Parotid gland (tissue), 1 donor: ENCODE measurements around the gene TNFRSF9.

DNA sequence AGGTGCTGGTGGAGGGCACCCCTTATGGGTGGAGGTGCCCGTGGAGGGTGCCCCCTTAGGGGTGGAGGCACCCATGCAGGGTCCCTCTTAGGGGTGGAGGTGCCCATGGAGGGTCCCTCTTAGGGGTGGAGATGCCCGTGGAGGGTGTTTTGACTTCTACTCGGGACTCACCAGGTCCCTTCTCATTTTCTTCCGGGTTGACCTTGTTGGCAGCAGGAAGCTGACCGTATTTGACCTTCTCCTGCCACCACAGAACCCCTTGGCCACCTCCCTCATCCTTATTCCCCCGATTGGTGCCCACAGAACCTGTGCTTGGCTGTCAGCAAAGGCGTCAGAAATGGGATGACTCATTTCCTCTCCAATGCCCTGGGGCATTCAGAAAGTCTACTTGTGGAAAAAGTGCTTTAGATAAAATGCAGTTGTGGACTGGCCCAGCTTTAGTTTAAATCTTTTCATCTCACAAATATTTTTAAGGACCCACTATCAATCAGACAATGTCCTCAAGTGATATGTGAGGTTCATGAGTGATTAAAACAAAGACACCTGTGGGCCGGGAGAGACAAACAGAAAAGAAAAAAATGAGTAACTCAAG lies 221.8 kb upstream of the VAMP3 start:
- PRO-cap = no peak

DNA sequence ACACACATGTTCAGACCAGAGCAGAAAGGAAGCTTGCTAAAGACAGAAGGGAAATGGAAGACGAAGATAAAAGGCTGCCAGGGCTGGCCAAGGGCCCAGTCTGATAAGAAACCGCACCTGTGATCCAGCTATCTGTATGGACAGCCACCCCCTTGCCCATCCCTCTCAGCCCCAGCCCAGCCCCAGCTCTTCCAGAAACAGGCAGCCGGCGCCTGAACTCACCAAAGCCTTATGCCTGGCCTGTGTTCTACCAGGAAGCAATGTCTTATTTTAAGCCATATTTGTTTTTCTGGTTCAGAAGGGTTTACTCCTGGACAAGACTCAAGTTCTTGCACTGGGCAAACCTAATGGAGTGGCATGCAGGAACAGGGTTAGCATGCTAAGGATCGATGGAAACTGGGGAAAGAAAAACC lies 198.3 kb upstream of the VAMP3 start:
- PRO-cap = no peak

DNA sequence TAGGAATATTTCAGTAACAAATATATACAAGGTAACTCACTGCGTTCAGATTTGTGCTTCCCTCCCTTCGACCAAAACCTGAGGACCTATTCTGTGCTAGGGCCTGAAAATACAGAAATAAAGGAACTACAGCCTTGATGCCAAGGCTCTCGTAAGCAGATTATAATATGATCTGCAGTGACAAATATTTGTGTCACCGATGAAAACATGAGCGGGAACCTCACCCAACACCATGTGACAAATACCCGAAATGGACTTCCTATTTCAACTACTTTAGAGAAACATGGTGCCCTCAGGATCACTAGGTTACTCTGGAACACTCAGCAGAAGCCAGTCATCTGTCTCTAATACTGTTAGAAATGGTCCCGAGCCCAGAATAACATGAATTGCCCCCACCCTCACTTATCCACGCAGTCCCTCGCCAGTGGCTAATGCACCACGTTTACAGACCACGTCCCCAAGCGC lies 481 bp upstream of the VAMP3 start:
- PRO-cap = no peak

DNA sequence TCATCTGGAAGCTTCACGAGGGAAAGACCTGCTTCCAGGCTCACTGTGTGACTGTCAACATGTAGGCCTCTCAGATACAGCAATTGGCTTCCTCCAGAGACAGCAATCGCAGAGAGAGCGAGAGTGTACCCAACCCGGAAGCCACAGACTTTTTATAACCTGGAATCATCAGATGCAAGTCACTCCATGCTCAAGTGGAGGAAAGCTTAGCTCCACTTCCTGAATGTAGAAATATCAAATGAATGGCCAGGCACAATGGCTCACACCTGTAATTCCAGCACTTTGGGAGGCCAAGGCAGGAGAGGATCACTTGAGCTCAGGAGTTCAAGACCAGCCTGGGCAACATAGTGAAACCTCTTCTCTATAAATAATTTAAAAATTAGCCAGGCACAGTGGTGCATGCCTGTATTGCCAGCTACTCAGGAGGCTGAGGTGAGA lies 40.7 kb downstream of the TNFRSF9 start:
- PRO-cap = no peak

DNA sequence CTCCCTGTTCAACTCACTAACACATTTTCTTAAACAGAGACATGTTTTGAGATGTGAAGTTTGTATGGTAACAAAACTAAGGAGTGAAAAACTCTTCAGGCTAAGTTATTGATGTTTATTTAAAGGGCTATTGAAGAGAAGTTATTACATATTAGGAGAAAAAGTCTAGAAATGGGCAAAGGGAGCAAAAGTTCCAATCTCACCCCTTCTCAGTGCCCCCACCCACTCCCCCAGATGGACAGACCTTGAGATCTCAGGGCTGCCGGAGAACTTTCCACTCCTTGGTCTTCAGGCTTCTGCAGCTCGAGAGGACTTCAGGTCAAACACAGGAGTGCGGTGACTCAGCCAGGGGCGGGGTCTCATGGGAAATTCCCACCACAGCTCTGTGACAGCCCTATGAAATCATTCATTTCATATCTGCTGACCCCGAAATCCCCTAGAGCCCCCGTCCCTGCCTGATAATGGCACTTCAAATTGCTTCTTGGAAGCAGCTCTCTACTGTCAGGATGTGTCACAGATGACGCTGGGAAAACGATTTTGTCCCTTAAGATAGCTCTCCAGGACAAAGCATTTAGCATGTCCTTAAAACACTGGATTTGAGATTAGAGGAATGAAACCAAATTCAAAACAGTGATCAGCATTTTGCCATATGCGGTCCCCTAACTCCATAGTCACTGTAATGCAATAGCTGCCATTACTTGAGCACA lies at the start of gene TNFRSF9:
Gene TNFRSF9, minus strand, starts transcription at position 300 of the 707 bp plus-strand sequence.
- PRO-cap = no peak

- PRO-cap = no peak
Measured at GRCh38 chr1:8015731-8016278, 10.3 kb downstream of the ERRFI1 start.

DNA sequence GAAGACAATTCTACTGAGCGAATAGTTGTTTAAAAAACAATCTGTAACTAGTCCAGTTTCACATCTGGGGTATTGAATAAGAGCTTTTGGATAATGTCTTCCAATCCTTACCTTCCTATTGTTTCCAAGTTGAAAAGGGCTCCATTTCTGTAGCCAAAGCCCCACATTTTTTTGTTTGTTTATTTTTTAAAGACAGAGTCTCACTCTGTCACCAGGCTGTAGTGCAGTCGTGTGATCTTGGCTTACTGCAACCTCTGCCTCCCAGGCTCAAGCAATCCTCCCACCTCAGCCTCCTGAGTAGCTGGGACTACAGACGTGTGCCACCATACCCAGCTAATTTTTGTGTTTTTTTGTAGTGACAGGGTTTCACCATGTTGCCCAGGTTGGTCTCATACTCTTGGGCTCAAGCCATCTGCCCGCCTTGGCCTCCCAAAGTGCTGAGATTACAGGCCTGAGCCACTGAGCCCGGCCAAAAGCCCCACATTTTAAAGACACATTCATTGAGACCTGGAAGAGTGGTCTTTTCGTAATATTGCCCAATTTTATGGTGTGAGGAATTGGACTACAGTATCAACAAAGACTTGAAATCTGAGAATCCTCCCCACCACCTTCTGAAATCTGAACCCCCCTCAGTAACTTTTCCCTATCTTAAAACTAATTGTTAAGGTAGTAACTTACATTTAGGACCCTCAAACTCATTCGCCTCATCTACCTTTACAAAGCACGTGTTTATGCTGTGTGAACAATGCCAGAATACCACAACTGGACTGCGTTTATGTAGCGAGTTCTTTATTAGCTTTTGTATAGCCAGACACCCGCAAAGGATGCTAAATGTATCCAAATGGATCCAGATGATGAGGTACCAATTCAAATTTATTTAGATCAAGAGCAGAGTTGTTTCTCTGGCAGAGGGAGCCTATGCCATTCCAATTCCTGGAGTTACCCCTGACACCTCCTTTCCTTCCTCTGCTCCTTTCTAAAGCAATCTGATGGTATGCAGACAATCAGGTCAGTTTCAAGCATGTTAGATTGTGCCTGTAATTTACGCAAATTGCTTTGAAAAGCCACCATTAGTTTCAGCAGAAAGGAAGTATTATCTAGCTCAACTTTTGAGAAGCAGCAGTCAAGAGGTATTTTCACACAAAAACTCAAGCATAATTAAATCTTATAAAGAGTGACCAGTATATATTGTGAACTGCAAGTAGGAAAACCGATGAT lies 2.6 kb downstream of the ERRFI1 start:
- PRO-cap = no peak

GRCh38 chr1:8076937-8077748 lies 51.0 kb upstream of the ERRFI1 start:
- PRO-cap = no peak

DNA sequence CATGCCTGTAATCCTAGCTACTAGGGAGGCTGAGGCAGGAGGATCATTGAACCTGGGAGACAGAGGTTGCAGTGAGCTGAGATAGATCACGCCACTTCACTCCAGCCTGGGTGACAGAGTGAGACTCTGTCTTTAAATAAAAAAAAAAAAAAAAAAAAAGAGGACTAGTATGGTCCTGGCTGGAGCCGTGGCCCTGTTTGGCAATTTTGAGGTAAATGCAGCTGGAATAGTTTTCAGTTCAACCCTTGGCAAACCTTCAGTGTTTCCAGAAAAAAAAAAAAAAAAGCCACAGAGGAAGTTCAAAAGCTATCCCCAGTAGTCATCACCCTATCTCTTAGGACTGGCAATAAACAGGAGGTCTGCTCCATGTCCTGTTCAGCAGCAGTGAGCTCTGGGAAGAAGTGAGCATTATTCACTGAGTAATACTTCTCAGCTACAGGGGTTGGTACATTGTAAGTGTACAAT lies 56.8 kb upstream of the ERRFI1 start:
- PRO-cap = no peak

GRCh38 chr1:8113658-8114339 lies 87.7 kb upstream of the ERRFI1 start:
- PRO-cap = no peak

GRCh38 chr1:8127601-8127813 lies 101.4 kb upstream of the ERRFI1 start:
- PRO-cap = no peak

GRCh38 chr1:8216672-8217939 lies 100.8 kb upstream of the SLC45A1 start:
- PRO-cap = unidirectional peak, plus-strand start at chr1:8217311

DNA sequence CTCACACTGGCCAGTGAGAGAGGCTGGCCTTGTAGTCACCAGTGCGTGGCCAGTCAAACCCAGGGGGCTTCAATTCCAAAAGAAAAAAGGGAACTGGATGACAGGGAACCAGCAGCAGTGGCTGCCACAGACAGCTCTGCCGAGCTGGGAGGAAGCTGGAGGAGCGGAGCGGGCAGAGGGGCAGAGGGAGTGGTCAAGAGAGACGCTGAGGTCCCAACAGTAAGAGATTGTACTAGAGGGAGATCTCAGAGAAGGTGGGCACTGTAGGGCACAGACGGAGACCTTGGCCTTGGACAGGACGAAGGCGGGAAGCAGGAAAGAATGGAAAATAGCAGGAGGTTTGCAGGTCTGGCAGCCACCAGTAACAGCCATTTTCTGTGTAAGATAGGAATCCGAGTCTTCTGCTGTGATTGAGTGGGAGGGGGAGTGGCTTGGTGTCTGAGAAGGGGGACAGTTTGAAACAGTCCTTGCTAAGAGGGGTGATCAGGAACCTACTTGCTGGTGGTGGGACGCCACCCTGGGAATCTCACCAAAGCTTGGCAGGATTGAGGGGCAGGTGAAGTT lies 35.7 kb upstream of the SLC45A1 start:
- PRO-cap = no peak

- PRO-cap = no peak
Measured at GRCh38 chr1:8283032-8283591, 34.8 kb upstream of the SLC45A1 start.

DNA sequence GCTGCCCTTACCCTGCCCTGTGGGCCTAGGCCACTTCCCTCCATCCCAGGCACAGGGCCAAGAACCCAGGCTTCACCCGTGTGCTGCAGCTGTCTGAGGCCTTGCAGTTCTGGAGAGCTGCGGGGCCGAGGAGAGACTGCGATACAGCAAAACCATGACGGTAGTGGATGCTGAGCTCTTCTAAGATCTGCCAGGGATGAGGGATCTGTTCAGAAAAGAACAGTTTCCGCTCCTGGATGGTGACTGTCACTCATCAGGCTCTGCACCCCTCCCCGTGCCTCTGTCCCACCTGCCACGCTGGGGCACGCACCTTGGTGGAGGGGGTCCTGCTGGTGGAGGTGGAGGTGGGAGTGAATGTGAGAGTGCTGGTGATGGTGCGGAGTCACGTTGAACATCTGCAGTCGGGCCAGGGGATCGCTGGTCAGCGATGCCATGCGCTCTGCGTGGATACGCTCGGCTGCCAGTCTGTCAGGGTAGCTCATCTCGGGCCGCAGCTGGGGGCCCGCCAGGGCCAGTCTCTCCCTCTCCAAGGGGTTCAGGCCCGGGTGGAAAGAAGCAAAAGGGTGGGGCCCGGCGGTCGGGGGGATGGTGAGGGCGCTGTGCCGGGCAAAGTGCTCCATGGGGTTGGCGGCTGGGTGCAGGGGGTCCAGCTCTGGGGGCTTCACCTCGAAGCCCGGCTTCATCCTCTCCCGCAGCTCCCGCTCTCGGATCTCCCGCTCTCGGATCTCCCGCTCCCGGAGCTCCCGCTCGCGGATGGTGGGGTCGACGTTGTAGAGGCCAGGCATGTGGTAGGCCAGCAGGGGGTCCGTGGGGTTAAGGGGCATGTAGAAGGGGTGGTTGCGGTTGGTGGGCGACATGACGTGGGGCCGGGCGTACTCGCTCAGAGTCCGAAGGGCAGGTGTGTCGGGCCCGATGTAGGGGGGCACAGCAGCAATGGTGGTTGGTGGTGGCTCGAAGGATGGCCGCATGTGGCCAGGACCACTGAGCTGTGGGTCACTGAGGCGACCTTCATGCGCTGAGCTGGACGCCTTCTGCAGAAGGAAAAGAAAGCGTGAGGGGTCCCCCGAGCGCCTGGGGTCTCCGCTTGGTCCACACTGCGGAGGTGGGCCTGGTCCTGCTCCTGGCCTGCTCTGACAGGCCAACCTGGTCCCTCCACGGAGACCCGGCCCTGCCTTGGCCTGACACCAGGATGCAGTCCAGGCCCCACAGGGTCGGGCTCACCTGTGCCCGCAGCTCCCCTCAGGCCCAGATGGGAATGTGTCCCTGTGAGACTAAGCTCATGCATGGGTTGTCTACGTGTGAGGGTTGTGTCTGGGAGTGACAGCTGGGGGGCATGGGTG lies 40.4 kb downstream of the SLC45A1 start:
- PRO-cap = no peak

DNA sequence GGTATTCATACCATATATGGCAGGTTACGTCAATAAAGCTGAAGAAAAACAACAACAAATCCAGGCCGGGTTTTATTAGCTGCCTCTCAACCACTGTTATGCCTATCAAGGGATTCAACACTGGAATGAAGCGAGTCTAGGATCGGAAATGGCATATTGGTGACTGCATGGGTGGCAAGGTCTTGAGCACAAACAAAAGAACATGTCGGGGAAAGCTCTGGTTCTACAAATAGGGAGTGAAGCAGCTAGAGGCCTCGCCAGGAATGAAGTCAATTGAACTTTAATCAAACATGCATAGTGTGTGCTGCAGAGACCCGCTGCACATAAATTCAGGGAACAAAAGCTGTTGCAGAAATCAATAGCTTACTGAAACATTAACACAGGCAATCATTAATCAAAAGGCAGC lies 52.6 kb downstream of the SLC45A1 start:
- PRO-cap = no peak

GRCh38 chr1:8390771-8391904 lies 73.2 kb downstream of the SLC45A1 start:
- PRO-cap = no peak

DNA sequence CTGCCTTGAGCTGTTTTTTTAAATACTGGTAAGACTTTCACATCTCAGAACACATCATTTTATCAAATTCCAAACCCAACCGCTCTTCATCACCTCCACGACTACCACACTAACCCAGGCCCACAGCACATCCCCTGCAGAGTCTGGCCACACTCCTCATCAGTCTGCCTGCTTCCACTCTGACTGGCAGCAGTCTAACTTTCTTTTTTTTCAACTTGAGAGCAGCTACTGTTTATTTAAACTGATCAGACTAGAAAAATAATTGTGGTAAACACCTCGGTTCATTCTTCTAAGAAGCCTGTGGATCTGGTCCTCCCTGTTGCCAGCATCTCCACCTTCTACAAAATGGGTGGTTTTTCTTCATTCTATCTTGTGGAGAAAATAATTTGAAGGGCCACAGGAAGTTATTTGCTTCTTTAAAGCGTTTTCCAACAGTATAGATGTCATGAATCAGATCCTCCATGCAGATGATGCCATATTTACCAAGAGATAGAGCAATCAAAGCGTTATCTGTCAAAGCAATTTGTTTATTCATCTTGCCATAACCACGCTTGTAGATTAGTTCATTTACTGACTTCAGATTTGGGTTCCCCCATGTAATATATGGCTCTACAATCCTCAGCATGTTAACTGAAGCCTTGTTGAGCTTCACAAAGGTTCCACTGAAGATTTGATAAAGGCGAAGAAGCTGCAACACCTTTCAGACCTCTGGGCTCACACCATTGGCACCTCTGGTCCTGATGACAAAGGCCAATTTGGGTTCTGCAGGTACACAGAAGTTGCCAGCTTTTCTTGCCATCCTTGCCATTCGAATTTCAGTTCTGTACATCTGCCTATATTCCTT lies 31.3 kb downstream of the RERE start:
- PRO-cap = no peak

DNA sequence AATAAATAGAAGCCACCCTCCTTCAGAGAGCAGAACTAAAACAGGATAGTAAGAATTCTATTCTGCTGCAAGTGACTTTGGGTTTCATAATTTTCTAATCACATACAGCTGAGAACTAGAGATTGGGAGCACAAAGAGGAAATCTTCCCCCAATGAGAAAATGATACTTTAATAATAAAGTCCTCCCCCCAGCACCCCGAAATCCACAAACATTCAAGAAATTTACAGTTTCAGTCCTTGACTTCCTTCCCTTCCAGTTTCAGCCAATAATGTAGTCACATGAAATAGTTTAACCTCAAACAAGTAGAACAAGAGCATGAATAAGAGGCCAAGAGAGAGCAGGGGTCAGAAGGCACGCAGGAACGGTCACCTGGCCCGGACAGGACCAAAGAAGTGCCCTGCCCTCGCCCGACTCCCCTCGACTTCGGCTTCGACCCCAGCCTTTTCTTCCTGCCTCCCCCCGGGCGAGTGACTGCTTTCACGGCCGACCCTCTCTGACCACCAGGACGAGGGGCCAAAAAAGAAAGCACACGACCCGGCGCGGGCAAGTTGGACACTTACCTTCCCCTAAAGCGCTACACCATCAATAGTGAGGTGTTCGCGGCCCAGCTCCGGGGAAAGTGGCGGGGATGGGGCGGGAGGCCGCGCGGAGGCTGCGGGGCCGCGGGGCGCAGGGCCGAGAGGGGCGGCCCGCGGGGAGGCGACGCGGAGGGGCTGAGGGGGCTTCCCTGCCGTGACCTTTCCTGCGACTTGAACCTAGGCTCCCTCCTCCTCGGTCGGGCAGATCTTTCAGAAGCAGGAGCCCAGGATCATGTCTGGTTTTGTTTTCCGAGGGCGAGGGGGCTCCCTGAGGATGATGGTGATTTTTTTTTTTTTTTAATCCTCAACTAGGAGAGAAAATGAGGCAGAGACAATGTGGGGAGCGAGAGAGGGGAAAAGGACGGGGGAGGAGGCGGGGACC lies 561 bp downstream of the RERE start:
- PRO-cap = unidirectional peak, plus-strand start at position 319 of the sequence

- PRO-cap = no peak
Measured at GRCh38 chr1:8871587-8872599, 6.6 kb downstream of the ENO1 start.